Pericardium fibroblast (primary cell): ENCODE data around the gene NELFA.

- RAMPAGE, long total RNA = no peak
Measured at GRCh38 chr4:1568712-1569330, 115.3 kb downstream of the FAM53A start.

GRCh38 chr4:1717083-1717738, 3.9 kb downstream of the TMEM129 start:
- RAMPAGE, long total RNA = no peak

DNA sequence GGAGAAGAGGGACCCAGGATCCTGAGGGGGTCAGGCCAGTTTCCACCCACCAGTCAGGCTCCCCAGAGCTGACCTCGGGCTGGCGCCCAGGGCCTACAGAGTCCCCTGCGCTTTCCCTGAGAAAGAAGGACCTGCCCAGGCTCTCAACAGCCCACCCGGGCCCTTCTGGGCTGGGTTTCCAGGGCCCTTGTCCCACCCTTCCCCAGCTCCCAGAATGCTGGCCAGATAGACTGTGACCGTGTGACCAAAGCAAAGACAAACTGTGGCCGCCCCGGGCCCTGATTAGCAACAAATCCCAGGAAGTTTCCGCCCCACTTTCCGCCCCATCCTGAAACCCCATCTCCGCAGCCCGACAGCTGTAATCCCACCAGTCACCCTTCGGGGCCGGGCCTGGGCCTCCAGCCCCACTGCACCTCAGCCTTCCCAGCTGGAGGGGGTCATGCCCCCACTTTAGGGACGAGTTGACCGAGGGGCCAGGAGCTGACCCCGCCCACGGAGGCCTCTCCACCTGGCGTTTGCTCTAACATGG, 33.7 kb upstream of the FGFR3 start:
- RAMPAGE, long total RNA = no peak

DNA sequence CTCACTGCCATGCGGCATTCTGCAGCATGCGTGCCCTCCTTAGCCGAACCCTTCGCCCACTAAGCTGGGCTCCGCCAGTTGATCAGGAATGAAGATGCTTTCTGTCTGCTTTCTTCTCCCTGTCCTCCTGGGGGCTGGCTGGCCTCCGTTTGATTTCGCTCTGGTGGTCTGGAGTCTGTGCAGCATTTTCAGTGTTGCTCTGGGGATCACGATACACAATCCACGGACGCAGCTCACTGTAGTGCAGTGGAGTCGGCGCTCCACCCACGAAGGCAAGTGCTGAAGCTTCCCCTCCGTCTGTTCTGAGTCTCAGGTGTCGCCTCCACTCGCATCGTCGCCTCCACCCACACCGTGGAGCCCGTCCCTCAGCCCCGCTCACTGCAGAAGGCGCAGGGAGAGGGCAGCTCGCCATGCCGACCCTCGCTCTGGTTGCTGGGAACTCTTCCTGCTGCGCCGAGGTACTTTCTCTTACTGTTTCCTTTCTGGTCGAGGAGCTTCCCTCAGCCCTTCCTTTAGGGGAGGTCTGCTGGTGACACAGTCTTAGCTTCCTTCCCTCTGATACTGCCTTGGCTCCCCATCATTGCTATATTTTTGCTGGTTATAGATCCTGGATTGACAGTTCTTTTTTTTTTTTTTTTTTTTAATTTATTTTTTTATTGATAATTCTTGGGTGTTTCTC, 29.2 kb downstream of the LETM1 start:
- RAMPAGE, long total RNA = no peak

DNA sequence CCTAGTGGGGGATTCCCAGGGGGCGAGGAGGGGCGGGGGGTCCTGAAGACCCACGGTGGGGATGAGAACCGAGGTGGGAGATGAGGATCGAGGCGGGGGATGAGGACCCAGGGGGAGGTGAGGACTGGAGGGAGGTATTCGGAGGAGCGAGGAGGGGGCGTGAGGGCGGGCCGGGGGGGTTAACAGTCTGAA, 431 bp downstream of the NELFA start:
- RAMPAGE, long total RNA = no peak

DNA sequence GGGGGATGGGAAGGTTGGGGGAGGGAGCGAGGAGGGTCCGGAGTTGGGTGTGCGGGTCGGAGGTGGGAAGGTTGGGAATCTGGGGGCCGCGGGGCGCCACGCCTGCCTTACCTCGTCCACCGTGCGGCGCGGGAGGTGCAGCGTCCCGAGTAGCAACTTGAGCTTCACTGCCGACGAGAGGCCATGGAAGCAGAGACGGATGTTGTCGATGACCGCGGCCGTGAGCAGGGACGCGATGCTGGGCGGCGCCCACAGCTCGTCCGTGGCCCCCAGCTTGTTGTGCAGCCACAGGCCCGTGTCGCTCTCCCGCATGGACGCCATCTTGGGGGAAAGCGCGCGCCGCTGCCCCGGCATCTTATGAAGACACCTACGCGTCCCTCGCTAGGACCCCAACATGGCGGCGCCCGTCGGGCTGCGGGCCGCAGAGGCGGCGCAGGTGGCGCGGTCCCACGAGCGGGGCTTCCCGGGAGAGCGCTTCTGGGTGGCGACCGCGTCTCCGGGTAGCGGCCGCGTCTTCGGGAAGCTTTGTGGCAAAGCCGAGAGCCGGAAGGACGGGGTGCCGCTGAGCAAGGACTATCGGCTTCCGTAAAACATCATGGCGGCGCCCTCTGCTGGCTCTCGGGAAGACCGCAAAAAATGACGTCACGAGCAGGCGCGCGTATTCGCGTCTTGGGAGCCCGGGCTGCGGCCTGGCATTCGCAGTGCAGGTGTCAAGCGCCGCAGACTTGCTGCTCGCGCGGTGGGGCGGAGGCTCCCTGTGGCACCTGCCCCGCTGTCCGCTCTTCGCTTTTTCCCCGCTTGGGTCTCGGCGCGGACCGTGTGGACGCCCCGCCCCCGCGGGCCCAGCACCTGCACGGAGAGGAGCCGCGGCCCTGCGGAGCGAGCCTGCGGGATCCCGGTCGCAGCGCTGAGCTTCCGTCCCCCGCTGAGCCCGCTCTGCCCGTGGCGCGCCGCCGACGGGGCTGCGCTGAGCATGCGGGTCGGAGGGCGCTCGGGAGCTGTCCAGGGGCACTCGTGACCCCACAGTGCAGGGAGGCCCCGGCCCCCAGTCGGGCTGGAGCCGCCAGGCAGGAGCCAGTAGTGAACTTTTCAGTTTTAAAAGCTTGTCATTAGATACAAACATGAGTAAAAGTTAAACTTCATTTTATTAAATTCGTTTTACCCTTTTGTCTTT, at the start of gene NELFA:
NELFA (minus strand) TSS at position 336 of the 1,174 bp plus-strand sequence.
- RAMPAGE, long total RNA = start-site peak on the minus strand centred at position 333 of the sequence, 17 bp wide, 54 and 27 reads in 2 replicates

DNA sequence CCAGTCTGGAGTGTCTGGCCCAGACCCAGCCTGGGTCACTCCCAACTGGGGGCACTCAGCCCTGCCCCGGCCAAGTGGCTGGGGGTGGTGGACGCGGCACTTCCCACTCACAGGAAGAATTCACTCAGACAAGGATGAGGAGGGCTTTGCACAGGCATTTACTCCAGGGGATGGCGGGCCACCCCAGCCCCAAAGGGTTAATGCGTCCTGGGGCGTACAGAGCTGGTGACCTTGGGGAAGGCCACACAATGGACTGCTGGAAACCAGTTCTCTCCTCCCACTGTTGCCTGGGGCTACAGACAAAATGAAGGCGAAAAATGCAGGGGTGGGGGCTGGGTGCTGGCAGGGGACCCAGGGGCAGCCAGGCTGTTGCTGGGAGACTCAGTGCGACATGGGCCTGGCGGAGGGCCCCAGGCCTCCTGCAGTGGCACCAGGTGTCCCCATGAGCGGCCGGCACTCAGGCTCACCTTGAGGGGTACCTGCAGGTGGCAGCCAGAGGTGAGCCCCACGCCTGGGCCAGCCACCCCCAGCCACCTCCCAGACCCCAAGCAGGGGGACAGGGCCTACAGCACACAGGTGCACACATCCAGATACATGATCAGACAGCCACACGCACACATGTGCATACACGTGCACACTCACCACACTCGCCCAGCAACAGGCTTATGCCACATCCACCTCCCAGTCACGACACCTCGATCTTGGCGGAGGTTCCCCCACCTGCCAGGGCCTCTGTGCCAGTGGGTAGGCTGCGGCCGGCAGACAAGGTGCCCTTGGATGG, 12.9 kb downstream of the NAT8L start:
- RAMPAGE, long total RNA = no peak

GRCh38 chr4:2241382-2241675, 592 bp downstream of the HAUS3 start:
- RAMPAGE, long total RNA = no peak

- RAMPAGE, long total RNA = no peak
Measured at GRCh38 chr4:2333233-2333618, 71.3 kb upstream of the MXD4 start.

- RAMPAGE, long total RNA = no peak
Measured at GRCh38 chr4:2364250-2365202, 53.9 kb downstream of the ZFYVE28 start.

- RAMPAGE, long total RNA = no peak
Measured at GRCh38 chr4:2413817-2414535, 4.5 kb downstream of the ZFYVE28 start.

- RAMPAGE, long total RNA = no peak
Measured at GRCh38 chr4:2572432-2572867, 36.0 kb downstream of the FAM193A start.

DNA sequence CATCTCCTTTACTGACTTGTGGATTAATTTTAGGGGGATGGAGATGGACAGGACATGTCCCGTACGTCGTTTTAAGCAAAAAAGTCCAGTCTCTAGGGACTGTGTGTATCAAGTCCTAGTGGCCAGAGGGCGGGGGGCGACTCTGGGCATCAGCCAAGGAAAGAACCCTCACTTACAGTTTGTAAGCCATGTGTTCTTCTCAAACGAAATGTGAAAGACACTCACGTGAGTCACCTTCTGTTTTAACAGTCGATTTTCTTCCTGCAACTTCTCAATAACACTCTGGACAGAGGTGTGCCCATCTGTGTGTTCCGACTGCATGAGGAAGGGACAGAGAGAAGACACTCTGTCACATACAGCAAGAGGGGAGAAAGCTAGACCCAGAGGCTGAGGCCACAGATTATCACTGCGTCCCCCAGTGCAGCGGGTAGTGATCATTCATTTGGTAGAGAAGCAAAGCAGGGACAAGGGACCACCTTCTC, 10.9 kb downstream of the TNIP2 start:
- RAMPAGE, long total RNA = no peak

GRCh38 chr4:2785392-2786001, 7.4 kb upstream of the SH3BP2 start:
- RAMPAGE, long total RNA = no peak

DNA sequence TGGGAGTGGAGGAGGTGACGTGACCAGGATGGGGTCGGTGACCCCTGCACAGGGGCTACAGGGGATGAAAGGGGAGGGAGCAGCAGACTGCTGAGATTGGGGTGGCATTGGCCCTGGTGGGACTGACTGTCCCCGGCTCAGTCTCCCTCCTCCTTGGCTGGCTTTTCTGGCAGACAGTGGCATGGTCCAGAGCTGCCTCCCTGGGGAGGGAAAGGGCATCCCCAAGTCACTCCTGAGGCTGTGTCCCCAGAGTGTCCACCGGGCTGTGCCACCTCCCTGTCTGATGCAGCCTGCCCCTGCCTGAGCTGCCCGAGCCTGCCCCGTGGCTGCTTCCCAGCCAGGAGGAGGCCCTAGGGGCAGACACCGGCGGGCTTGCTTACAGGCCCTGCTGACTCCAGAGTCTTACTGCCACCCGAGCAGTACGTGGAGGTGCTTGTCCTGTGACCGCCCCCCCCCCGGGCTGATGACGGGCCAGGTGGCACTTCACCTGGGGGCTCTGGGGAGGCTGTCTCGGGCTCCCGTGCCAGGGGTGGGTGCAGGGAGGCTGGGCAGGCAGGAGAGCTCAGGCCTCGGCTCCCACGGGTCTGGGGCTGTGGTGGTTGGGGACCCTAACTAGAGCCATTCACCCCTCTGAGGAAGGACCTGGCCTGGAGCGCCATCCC, 7.3 kb downstream of the SH3BP2 start:
- RAMPAGE, long total RNA = no peak

DNA sequence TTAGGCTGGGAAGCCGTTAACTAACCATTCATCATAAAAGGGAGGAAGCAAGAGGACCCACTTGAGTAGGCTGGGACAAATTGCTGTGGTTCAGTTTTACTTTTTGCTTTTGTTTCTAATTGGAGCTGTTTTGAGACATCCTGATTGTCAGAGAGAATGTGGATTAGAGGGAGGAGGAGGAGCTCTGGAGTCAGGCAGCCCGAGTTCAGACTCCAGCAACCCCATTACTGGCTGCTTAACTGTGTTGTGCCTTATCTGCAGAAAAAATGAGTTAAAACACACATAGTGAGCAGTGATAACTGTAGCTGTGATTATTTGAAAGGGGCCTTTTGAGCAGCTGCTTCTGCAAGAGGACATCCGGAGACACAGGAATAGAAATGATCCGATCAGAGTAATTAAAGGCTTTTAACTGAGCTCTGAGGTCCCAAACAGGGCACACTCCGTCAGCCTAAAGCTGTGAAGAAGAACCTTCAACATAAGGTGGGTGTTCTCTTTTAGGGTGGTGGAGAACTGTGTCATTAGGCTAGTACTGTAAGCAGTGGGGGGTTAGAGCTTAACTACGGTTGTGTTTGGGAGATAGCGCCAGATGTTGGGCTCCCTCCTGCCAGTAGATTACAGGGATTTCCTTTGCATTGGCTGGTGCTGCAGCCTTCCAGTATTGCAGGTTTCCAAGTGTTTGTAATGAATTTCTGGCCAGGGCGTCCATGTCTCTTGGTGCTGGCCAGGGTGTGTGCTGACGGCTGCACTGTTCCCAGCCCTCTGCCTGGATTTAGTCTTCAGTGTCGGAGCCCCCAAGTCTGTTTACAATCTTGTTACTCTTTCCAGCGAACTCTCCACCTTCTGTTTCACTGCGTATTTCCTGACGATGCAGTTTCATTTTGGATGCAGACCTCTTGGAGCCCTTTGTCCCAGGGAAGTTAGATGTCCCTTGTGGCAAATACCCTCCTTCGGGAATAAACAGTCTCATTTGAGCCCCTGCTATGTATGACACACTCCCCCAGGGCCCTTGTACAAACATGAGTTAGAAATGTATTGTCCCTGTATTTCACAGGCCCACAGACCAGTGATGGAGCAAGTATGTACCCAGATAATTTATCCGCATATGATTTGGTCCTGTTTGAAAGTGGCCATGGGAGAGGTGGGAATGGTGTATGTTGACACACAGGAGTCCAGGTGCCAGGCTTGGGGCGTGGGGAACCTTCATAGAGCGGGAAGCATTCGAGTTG, 24.4 kb downstream of the ADD1 start:
- RAMPAGE, long total RNA = no peak

DNA sequence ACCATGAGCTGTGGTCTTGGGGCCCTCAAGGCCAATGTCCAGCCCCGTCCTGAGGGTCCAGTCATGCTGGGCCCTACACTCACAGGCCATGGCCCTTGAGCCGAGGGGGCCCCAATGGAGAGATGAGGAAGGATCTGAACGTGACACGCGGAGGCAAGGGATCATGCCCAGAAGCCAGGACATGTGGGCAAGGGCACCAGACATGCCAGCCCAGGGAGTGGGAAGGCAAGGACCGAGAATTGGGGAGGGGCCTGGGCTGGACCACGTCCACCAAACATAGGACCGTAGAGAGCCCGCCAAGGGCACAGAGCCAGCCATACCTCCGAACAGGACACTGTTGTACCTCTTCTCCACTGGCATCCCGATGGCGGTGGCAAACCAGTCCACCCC, 1.4 kb downstream of the MFSD10 start:
- RAMPAGE, long total RNA = no peak

DNA sequence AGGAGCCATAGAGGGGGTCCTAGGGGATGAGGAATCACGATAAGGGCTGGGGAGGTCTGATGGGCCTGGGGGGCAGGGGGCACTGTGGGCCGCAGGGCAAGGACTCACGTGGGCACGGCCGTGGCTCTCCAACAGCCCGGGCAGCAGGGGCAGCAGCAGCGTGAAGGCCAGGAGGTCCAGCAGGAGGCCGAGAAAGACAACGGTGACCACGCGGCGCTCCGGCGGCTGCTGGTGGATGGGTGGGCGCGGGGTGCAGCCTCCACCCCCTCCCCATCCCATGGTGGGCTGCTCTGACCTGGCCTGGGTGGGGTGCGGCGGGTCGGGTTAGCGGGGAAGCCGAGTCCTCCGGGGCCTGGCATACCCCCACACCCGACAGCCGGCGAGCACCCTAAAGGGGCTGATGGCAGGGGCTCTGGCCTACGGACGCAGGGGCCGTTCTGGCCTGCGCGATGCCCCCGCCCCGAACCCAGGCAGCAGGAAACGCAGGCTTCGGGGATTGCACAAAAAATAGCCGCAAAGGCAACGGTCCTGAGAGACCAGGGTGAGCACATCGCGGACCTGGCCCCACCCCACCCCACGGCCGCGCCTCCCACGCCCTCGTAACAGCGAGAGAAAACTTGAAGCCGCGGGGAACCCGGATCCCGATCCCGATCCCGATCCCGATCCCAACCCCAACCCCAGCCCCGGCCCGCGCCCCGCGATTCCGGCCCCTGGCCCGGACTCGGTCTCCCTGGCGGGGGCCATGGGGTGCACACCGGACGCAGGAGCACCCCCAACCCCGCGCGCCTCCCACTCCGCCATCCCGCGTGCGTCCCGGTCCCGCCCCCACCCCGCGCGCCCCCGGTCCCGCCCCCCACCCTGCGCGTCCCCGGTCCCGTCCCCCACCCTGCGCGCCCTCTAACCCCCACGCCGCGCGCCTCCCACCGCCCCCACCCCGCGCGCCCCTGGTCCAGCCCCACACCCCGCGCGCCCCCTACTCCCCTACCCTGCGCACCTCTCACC, 679 bp downstream of the MFSD10 start:
- RAMPAGE, long total RNA = no peak

DNA sequence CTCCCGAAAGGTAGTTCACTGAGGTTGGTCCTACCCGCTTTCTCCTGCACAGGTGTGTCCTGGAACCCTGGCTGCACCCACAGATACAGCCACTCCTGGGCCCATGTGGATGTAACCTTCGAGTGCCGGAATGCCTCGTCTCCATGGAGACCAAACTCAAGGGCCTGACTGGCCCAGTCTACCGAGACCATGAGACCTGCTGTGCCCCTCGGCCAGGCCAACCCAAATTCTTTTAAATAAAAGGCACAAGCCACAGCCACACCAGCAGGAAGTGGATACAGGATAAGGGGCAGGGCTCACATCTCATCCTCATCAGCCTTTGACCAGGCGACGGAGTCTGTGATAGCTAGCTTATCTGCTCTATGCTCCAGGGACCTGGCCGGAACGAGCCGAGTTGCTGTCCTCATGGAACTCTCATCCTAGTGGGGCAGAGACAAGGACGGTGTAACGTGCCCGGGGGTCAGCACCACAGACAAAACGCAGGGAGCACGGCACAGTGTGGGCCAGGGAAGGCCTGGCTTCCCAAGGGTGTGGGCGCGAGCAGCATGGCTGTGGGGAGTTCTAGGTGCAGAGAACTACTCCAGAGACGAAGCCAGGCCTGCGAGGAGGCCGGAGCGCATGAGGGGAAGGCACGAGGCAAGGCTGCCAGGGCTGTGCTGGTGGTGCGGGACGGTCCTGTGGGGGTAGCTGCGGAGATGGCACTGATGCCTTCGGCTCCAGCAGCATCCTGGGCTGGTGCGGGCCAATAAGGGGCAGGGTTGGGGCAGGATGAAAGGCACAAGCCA, 5.8 kb upstream of the MFSD10 start:
- RAMPAGE, long total RNA = no peak

GRCh38 chr4:2945801-2946081, 11.1 kb upstream of the MFSD10 start:
- RAMPAGE, long total RNA = no peak